Left lobe of liver (tissue), 1 donor: ENCODE results near the genes VASH1 and IRF2BPL.

- PRO-cap = no peak
Measured at GRCh38 chr14:75980577-75981336, 1.0 kb downstream of the TGFB3 start.

- PRO-cap = no peak
Measured at GRCh38 chr14:75993823-75994156, 8.2 kb downstream of the IFT43 start.

DNA sequence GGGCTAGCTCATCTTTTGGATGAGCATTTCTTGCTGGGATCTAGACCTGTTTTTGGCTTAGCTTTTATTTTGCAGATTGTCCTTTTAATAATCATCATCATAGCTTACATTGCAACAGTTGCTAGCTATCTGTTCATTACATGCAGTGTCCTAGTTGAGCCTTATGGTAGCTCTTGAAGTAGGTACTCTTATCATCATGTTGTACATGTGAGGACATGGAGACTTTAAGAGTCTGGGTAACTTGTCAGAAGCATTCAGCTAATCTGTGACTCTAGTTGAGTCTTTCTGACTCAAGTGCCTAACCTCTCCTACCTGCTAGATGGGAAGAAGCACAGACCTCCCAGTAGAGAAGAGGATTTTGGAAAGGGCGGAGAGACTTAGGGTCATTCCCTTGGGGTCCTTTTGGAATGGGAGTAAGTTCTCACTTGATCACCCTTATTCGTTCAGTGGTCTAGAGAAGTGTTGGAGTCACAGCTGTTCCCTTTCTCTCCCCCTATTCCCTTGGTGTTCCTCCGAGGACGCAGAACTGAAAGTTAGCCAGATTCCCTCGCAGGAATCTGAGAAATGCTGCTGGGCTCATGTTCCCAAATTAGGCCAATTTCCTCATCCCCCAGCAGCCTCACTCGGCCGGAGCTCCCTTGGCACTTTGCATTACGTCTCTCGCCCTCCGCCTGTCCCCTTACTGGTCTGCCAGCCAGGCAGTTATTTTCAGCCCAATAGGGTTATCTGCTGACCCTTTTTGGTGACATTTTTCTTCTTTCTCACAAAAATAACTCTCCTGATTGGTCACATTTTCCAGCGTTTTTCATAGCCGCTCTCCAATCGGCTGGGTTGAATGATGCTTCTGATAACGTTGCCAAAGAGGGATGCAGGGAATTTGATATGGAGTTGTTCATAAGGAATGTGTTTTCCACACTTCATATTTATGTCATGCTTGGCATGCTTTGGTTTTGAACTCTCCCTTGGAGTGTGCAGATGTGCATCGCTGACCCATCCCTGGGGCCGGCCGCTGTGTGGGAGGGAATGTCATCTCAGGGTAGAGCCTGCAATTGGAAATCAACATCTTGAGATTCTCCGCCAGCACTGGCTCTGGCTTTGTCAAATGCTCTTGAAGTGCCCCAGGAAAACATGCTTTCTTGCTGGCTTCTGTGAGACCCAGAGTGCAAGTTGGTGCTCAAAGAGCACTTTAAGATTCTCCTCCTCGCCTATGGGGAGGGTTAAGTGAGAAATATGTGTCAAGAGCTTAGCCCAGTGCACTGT, 9.8 kb downstream of the IFT43 start:
- PRO-cap = bidirectional peak, plus-strand start at position 622 of the sequence, minus-strand start at position 503 of the sequence

DNA sequence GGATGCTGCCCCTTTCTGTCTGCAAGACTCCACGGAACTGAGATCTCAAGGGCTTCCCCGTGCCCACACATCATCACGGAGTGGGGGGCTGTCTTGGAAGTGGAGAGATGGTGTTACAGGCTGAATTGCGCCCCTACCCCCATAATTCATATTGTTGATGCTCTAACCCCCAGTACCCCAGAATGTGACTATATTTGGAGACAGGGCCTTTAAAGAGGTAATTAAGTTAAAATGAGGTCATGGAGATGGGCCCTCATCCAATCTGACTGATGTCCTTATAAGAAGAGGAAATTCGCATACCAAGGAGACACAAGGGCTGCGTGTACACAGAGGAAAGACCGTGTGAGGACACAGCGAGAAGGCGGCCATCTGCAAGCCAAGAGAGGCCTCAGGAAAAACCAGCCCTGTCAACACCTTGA, 50.4 kb upstream of the GPATCH2L start:
- PRO-cap = no peak

DNA sequence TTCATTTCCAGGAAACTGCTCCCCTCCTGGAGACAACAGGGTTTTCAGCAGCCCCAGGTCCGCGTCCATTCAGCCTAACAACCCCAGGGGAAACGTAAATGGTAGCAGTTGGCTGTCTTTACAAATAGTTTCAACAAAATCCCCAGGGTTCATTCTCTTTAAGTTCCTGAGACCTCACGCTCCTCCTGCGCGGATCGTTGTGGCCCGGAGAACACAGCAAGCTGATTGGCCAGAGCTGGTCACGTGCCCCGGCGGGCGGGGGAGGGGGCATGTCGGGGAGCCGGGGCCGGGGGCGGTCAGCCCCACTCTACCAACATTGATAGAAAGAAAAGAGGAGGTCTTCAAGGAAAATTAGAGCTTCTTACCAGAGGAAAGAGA, 108.2 kb upstream of the ESRRB start:
- PRO-cap = unidirectional peak, minus-strand start at position 132 of the sequence; unidirectional peak, minus-strand start at position 199 of the sequence

GRCh38 chr14:76309982-76310510, 65.9 kb upstream of the ESRRB start:
- PRO-cap = no peak

- PRO-cap = no peak
Measured at GRCh38 chr14:76377343-76377822, 1.4 kb downstream of the ESRRB start.

DNA sequence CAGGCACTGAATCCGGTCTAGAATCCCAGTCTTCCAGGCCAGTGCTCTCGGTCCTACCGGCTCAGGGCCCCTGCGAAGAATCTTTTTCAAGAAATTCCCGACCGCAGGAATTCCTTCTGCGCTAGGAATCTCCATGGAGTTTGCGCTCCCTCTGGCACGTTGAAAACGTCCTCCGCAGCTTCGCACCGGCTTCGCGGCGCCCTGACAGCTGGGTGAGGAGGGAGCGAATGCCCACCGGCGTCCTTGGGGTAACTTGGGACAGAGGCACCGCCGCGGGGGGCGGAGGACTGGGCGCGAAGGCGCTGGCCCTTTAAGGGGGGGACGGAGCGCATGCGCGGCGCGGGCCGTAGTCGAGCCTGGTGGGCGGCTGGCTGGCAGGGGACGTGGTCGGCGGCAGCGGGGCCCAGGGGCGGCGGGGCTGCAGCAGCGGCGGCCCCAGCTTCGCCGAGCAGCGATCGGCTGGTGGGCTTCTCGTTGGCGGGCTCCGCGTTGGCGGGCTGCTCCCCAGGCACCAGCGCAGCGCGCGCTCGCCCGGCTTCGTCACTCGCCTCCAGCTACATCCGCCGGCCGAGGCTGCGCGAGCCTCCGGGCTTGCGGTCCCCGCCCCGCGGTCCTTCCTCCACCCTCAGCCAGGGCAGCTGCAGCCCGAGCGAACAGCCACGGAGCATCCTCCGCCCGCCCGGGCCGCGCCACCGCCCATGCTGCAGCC, at the start of gene VASH1:
TSS of gene VASH1 (plus strand) at position 340 of the 709 bp plus-strand sequence.
- PRO-cap = bidirectional peak, plus-strand start at position 349 of the sequence, minus-strand start at position 289 of the sequence

GRCh38 chr14:76762265-76763026, 1.2 kb downstream of the VASH1 start:
- PRO-cap = no peak

DNA sequence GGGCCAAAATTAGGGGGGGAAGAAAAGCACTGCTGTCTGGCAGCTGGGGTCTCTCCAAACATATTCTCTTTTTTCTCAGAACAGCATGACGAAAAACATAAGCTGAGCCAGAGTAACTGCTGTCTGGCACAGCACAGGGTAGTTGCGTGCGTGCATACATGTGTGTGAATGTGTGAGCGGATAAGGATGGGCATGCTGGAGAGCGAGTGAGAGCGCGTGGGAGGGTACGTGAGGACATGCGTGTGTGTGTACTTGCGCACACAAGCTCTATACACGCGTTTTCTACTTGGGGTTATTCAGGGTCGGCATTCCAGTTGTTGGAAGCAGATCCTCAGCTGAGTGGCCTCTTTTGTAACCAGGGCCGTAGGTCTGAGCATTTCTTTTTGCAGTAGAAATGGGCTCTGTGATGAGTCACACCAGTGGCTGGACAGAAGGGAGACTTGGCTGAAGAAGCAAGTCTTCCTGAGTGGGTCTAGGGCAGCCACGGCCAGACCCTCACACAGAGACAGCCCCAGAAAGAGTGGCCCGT, 77.9 kb downstream of the LRRC74A start:
- PRO-cap = no peak

GRCh38 chr14:76953235-76953992, 75.1 kb downstream of the IRF2BPL start:
- PRO-cap = unidirectional peak, plus-strand start at chr14:76953581; bidirectional peak, plus-strand start at chr14:76953860, minus-strand start at chr14:76953795

DNA sequence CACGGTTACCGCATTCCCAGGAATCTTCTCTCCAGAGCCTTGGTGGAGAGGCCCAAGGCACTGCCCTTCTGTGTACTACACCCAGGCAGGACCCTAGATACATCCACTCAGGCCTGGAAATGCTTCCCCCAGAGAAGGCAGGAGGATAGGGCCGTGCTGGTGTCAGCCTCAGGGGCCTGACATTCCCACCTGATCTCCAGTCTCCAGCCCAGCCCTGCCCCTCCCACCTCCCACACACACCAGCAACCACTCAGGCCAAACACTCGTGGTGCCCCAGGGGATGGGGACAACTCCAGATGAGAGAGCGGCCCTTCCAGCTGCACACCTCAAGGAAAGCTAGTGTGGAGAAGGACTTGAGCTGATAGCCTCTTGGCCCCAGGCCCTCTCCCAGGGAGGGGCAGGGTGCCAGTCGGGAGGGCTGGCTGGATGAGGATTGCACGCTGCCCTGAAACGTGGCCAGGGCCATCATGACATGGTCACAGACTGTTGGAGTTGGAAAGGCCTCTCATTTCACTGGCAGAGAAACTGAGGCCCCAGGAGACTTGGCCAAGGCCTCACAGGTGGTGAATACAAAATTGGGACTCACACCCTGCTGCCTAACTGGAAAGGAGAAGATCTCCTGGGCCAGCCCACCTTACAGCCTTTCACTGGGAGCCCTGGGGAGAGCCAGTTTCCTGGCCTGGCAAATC, 52.2 kb downstream of the IRF2BPL start:
- PRO-cap = no peak

DNA sequence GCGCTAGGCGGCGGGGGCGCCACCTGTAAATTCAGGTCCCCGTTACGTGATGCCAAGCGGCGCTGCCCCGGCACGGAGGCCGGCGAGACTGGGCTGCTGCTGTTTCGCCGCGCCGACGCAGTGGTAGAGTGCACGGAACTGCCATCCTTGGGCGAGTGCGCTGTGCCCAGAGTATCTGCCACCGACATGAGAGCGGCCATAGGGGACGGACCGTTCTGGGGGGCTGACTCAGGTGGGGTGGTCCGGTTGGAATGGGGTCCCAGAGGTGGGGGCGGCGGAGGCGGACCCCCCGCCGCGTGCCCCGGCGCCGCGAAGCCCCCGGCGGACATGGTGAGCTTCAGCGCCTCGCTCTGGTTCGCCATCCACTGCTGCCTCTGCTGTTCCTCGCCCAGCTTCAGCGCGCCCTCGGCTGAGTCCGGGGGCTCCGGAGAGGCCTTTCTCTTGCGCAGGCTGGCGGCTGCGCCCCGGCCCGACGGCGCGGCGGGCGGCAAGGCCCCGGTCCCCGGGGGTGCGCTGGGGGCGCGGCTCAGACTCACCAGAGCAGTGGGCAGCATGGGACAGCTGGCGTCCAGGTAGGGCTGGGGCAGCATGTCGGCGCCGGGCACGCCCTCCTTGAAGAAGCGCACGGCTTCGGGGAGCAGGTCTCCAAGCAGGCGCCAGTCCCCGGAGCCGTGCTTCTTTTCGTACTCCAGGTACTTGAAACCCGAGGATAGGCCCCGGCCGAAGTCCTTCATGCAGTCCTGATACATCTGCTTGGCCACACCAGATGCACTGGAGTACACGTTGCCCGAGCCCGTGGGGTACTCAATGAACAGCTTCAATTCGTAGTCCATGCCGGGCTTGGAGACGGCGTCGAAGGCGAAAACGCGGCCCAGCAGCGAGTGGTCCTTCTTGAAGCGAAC, 2.5 kb downstream of the IRF2BPL start:
- PRO-cap = no peak

GRCh38 chr14:77028231-77029167, at the start of gene IRF2BPL:
IRF2BPL (minus strand) TSS chr14:77028708.
- PRO-cap = bidirectional peak, plus-strand start at chr14:77028465, minus-strand start at chr14:77028449; bidirectional peak, plus-strand start at chr14:77028952, minus-strand start at chr14:77028697

DNA sequence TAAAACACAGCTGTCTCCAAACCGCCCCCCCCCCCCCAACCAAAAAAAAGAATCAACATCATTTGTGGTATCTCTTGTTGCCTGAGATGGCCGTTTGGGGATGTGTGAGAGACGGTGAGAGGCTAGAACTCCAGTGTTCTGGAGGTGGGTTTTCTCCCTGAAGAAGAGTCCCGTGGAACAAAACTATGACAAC, 3.7 kb upstream of the IRF2BPL start:
- PRO-cap = no peak

- PRO-cap = no peak
Measured at GRCh38 chr14:77101858-77102426, 3.9 kb downstream of the CIPC start.

- PRO-cap = no peak
Measured at GRCh38 chr14:77139331-77140306, 2.0 kb downstream of the ZDHHC22 start.

- PRO-cap = no peak
Measured at GRCh38 chr14:77141868-77142441, 364 bp upstream of the ZDHHC22 start.

GRCh38 chr14:77158169-77158571, 16.6 kb upstream of the ZDHHC22 start:
- PRO-cap = no peak

DNA sequence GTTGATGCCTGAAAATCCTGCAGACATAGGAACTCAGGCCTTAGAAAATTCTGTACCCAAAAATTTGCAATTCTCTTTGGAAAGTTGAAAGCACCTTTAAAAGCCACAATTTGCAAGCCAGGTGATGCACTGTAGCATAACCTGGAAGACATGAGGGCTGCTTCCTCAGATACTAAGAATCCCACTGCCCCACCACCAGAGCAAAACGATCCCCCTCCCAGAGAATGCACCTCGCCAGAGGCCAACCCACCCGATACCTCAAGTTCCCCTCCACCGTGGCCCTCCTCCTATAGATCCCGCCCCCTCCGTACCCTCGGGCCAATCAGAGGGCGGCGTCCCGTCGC, 660 bp downstream of the POMT2 start:
- PRO-cap = bidirectional peak, plus-strand start outside the sequence, minus-strand start at position 255 of the sequence